H7 (cell line): ENCODE measurements around the genes CYP1A1, ULK3 and SCAMP2.

- RAMPAGE, long total RNA: no peak
Measured at GRCh38 chr15:74631435-74632158, 16.0 kb downstream of the CLK3 start.

DNA sequence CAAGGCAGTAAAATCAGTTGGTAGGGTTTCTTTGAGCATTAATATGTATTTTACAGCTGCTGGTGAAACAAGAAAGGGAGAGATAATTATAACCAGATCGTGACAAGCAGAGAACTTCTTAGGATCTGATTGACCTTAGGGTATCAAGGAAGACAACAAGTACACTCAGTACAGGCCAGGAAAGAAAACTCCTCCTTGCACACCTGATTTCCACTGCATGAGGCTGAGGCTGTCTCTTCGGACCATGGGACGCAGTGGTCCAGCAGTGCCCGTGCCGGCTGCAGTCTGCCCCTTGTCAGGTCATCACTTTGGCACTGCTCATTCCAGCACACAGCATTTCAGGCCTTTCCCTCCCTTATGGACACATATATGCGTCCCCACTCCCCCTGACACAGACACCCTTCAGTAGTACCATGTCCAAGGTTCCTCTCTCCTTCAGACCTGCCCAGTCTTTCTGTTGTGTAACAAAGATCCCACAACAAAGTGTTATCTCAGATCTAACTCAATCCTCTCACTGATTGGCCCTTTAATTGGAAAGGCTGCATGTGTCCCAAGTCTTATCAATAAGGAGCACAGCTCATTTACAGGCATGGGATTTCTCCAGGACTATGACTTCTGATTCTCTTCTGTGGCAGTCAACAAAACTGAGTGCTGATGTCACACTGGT lies 27.8 kb downstream of the CLK3 start:
- RAMPAGE, long total RNA: no peak

- RAMPAGE, long total RNA: no peak
Measured at GRCh38 chr15:74709730-74710165, 13.9 kb upstream of the EDC3 start.

DNA sequence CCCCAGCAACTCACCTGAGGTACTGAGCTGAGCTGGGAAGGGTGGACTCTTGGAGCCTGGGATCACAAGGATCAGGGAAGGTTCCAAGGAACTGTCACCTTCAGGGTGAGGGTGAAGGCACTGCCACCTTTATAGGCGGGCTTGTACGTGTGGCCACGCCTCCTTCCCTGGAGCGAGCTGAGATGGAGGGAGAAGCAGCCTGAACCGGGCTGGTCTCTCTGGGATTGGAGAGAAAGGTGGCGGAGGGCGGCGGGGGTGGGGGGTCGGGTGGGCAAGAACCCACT lies at the start of gene CYP1A1:
TSS of gene CYP1A1 (minus strand) at position 102 of the 284 bp plus-strand sequence.
- RAMPAGE, long total RNA: no peak

DNA sequence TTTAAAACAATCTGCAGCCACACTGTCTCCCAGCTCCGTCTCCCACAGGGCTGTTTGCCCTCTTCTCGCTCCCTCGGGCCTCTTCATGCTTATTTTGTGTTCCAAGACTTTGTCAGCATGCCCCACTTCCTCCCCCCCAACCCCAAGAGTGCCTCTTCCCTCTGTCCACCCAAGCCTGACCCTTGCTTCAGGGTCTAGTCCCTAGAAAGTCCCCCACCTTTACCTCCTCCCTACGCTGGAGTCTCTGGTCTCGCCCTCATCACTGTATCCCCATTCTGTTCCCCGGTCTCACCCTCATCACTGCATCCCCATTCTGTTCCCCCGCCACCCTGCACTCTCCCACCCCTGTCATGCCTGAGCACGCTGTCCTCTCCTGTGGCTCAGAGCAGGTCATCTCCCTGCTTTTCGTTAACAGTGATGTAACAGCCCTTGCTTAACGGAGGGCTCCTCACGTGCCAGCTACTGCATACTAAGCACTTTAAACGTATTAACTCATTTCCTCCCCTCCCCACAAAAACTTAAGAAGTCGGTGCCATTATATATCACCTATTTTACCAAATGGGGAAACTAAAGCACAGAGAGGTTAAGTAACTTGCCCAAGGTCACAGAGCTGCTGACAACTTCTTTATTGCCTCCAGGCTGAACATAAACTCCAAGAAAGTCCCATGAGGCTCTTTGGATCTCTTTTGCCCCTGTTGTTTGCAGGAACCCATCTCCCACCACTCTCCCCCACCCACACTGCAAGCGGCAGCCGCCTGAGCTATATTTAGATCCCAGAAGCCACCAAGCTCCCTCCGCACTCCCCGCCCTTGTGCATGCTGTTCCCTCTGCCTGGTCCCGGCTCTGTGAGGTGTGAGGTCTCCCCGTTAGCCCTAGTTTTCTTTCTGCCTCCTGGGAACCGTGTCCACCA lies 931 bp upstream of the CSK start:
- RAMPAGE, long total RNA: no peak

DNA sequence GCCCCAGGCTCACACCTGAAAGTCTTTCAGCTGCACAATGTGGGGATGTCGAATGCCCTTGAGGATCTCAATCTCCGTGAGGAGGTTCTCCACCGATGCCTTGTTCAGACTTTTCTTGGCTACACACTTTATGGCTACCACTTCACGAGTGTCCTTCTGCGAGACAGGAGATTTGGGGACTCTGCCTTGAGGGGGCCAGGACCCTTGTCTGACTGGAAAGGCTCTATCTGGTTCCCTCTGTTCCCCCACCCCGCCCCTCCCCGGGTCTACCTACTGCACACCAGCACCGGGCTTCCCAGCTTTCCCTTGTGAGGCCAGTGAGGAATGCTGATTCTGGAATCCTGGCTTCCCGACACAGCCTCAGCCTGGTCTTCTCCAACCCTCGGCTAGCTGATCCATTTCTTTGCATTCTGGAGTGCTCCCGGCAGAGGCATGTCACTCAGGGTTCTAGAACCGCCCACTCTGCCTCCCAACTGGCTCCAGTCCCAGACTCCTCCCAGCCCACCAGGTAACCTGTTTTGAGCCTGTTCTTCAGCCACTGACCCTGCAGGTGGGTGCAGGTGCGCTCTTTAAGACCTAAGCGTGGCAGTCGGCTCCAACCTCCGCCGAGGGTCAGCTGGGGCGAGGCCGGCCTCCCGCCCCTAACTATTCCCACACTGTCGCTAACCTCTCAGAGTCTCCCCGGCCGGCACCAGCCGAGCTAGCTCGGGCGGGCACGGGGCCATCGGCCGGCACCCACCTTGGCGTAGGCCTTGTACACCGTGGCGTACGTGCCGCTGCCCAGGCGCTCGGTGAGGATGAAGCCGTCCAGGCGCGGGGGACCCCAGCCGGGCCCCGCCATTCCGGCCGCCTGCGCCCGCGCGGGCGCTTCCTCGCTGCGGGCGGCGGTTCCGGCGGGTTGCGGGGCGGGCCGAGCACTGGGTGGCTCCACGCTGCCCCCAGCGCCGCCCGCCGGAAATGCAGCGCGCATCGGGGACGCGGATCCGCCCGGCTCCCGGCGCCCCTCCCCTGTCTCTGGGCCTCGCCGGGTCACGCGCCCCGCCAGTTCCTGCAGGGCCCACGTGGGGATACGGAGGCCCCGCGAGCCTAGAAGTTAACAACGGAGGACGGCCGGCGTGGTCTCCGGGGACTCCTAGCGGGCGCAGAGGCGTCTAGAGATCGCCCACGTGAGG lies at the start of gene ULK3:
TSS of gene ULK3 (minus strand) at position 892 of the 1,172 bp plus-strand sequence.
- RAMPAGE, long total RNA: no peak

DNA sequence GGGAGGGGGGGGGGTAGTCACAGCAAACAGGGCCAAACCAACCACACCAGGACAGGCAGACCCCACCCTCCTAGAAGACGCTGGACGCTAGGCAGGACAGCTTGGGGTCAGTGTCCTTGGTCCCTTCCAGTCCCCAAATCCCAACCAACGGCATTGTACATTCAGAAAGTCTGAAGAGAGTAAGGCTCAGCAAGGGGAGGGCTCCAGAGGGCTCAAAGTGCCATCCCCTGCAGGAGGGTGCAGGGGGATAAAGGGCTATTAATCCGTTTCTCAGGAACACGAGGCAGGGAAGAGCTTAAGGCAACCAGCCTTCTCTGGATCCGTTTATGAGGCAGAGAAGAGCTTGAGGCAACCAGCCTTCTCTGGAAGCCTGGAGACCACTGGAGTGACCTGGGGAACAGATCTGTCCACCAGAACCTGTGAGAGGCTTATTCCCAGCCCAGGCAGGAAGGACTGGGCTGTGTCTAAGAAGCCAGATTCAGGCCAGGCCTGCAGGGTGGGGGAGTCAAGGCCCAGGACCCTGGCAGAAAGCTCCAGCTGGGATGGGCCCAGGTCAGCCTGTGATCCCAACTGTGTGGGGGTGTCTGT lies 1.3 kb upstream of the ULK3 start:
- RAMPAGE, long total RNA: no peak

GRCh38 chr15:74872669-74873644 lies at the start of gene SCAMP2:
TSS of gene SCAMP2 (minus strand) at chr15:74873365.
- RAMPAGE, long total RNA: start-site peak on the minus strand at chr15:74873330-74873356, 165 reads

GRCh38 chr15:74891214-74891994 lies 1.6 kb downstream of the MPI start:
- RAMPAGE, long total RNA: no peak

GRCh38 chr15:74906110-74906730 lies 431 bp downstream of the FAM219B start:
- RAMPAGE, long total RNA: no peak

- RAMPAGE, long total RNA: no peak
Measured at GRCh38 chr15:74954353-74955063, 2.1 kb downstream of the RPP25 start.

DNA sequence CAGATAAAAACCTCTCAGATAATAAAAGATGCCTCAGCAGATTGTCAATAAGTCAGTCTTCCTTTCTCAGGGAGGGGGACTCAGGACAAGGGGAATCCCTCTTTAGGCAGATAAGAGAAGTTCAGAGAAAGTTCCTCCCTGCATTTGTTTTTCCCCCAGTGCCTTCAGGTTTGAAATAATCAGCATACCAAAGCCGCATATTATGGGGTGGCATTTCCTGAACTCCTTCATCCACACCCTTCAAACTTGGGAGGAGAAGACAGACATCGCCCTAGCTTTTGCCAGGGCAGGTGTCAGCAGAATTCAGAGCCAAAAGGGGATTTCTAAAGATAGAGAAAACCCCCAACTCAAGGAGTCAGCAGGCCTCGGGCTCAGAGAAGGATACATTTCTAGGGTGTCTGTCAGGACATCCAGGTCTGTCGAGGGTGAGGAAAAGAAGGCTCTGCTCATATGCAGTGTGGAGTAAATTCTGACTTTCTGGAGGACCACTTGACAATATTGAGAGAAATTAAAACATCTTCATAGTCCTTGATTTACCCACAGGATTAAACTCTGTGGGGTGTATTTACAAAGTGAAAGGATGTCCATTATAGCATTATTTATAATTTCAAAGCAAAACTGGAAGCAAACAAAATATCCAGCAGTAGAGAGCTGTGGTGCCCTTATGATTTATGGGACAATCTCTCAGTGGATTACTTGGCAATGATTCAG lies 8.7 kb downstream of the PPCDC start:
- RAMPAGE, long total RNA: no peak

GRCh38 chr15:75067160-75067476 lies 43.7 kb downstream of the PPCDC start:
- RAMPAGE, long total RNA: no peak

- RAMPAGE, long total RNA: no peak
Measured at GRCh38 chr15:75094958-75095690, 71.7 kb downstream of the PPCDC start.

- RAMPAGE, long total RNA: no peak
Measured at GRCh38 chr15:75156578-75157197, 45.0 kb upstream of the C15orf39 start.

DNA sequence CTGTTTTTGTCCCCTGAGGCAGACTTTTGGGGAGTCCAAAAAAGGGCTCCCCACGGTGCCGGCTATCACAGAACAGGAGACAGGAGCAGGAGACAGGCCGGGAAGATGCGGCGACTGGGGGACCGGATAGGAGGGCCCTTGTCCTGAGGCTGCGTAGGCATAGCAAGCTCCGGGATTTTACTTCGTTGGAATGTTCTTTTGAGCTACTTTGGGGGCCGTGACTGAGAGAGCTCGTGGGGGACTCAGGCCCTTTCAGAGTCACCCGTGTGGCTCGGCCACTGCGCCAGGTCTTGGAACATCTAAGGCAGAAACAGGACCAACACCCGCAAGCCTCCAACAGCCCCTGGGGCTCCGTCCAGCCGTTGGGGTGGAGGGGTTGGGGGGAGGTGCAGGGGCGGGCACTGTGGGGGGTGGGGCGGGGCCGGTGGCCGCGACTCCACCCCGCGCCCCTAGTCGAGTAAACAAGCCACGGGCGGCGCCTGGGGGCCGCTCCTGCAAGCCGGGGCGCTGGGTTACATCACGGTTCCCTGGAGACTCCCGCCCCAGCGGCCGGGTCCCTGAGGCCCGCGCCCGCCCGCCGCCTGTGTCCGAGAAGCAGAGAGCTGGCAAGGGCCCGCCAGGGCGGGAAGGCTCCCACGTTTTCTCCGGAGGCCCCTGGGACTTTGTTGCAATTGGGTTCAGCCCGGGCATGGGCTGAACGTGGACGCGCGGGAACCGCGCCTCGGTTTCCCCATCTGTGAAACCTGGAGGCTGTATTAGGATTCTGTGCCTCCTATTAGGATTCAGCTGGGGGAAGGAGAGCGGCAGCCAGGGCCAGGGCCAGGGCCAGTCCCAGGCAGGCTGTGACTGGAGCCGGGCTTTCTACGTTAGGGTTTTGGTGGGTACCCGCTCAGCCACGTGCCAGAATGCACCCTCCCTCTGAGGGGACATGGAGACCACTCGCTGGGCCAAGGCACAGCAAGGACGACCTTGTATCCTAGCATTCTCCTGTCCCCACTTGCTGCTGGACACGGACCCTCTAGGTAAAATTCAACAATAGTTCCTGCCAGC lies 23.2 kb upstream of the C15orf39 start:
- RAMPAGE, long total RNA: no peak

DNA sequence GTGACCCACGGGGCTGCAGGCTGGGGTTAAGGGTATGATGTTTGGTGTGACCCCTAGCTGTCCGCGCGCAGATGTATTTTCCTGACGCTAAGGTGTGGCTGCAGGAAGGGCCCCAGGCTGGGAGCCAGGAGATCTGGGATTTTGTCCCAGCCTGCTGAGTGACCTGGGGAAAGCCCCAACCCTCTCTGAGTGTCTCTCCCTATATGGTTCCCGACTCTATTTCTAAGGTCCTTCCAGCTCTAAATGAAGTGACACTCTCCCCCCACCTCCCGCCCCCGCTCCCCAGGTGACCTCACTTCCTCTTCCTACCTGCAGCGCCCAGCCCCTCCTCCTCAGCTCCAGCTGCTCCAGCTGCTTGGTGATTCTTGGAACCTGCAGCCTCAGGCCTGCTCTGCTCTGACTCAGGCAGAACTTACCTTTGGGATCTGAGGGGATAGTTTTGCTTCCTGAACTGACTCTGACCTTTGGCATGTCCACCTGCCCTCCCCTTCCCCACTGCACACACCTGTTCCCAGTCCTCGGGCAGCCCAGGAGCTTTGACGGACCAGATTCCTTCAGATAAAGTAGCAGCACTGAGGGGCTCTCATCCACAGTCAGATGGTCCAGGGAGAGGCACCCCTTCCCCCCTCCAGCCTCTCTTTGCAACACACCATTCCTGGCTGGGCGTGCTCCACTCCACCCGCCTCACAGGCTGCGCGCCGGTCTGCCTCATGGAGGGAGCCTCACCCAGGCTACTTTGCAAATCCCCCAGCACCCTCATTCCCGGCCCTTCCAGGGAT lies 937 bp upstream of the C15orf39 start:
- RAMPAGE, long total RNA: no peak

DNA sequence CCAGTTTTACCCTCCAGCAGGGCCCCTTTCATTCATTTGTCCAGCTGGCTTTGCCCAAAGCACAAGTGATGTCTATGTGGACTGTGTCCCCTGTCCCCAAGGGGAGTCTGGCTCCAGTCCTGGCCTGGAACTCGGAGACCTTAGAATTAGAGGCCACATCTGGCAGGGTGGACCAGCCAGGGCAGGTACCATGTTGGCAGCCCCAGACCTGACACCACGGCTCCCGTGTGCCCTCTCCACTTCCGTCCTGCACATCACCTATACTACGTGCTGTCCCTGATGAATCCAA lies 15.2 kb downstream of the C15orf39 start:
- RAMPAGE, long total RNA: no peak

GRCh38 chr15:75299211-75299556 lies 16.5 kb downstream of the GOLGA6D start:
- RAMPAGE, long total RNA: no peak

- RAMPAGE, long total RNA: no peak
Measured at GRCh38 chr15:75391337-75392216, 23.2 kb upstream of the MAN2C1 start.